SJCRH30 (cell line): ENCODE results near the genes PHF2, MFSD14B and FBP2.

DNA sequence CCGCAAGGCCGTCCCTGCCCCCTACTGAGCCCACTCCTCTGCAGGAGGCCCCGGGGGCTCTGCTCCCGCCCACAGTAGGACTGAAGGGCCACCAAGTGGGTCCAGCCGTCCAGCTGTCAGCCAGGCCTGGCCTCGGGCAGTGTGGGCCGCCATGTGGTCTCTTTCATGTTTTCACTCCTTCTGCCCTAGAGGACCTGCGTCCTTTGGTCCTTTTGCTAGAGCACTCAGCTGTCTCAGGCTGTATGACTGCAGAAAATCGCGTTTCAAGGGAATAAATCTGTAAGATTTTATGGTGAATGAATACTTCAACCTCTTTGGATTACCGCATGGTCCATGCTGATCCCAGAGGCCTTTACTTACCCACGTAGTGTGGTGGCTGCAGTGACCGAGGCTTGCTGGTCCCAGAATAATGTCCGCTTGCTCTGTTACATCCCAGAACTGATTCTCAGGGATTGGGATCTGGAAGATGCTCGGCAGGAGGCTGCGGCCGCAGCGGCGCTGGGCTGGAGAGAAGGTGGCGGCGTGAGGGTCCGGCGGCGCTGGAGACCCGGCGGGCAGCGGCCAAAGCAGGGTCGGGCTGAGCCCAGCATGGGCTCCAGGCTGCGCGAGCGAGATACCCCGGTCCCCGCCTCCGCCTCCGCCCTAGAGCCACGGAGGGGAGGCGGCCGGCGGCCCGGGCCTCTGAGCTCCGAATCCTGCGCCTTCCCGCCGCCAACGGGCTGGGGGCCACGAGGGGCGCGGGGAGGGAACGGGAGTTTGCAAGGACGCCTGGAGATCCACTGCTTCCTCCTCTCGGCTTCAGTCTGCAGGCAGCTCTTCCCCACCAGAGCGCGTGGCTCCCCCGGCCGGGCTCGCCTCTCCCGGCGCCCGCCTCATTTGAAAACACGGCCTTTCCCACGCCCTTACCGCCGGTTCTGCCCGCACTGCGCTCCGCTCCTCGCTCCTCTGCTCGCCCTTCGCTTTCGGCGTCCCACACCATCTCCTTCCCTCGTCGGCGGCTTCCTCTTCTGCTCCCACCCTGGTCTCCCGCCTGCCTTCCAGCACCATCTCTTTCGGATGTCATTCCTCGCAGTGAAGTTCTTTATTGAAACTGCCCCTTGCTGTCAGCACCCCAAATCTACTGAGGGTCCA lies 105.4 kb upstream of the FAM120A start:
- RAMPAGE, long total RNA = no peak

GRCh38 chr9:93576231-93576909 lies at the start of gene PHF2:
TSS of gene PHF2 (plus strand) at chr9:93576584.
- RAMPAGE, long total RNA = no peak

DNA sequence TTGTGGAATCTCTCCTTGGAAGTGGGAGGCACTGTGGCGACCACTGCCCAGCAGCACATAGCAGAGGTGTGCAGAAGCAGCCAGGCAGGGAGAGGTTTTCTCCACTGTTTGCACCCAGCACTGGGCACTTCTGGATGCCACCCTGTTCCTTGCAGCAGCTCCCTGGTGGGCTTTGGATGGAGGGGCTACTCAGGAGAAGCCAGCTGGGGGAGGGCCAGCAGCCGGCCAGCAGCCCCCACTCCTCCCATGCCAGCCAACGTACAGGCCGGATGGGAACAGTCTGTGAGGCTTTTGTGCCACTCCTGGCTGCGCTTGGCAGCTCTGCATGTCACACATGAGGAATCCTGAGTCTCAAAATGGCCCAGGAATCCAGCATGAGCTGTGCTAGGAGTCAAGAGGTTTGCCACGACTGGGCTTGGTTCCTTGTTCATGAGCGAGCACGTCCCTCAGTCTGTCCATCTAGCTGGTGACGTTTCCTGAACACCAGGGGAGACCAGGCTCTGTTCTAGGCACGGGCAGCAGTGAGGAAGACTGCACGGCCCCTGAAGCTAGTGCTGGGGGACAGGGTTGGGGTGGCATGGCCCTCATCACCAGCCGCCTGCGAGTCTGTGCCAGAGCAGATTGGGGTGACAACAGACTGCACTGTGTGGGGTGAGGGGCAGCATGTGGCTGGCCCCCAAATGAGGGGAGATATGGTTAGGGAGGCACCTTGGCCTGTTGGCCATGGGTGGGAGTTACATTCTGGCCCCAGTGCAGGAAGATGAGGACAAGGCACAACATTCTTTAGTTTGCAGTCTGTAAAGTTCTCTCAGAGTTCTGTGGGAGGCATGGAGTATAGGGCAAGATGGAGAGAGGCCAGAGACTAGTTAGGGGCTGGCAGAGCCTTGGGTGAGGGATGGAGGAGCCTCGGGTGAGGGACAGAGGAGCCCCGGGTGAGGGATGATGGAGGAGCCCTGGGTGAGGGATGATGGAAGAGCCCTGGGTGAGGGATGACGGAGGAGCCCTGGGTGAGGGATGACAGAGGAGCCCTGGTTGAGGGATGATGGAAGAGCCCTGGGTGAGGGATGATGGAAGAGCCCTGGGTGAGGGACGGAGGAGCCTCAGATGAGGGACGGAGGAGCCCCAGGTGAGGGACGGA lies 10.3 kb downstream of the PHF2 start:
- RAMPAGE, long total RNA = no peak

DNA sequence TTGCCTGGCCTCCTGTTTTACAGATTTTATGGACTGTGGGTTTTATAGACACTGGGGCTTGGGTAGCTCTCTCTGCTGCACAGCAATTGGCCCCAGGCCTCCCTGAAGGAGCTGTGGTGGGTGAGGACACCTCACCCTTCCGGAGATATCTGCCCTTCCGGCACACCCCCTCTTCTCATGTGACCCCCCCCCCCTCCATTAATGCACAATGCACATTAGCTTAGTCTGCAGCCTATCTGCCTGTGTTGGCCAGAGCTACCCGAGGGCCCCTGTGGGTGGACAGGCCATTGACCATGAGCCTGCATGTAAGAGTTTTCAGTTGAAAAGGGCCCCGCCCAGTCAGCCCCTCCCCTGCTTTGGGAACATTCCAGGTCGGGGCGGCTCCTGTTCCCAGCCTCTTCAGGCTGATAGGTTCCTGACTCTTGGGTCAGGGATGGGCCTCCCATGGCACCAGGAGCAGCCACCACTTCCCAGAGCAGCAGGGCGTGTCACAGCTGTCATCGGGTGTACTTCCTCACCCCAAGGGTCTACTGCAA lies 17.7 kb downstream of the PHF2 start:
- RAMPAGE, long total RNA = no peak

DNA sequence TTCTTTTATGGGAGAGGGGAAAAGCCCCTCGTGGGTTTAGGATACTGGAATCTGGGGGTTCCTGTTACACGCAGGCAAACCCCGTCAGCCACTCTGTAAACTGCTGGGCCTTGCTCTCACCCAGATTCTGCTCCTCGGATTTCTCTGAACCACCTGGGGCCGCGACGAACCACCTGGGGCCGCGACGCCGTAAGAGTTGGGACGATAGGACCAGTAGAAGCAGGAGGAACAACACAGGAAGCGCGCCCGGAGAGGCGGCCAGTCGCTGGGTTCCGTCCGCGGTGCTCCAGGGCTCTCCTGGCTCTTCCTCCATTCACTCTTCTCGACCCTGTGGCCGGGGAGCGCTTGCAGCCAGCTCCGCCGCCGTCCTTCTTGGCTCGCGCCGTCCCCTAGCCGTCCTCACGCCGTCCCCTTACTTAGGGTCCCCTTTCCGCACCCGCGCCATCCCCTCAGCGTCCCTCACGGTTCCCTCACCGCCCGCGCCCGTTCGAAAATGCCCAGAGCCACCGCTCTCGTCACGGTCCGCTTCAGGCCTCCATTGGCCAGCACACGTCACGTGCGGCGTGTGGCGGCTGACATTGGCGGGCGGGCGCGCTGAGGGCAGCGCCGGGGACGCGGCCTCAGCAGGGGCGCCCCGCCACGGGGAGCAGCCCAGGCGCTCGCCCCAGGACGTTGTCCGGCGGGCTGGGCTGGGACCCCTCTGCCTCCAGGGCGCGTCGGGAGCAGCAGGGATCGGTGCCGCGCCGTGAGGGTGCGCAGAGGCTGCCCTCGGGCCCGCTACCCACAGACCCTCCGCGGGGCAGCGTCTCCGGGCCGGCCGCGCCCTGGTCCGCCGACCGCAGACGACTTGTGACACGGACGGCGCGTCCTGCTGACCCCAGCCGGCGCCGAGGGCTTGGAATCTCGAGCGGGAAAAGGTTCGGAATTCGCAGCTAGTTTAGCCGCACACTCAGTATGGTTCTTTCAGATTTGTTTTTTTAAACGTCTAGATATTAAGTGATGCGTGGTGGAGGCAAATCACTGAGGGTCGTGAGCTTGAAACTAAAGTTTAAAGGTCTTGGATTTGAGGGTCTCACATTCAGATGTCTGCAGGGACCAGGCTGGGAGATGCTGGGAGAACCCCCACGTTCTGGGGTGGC lies 53.7 kb upstream of the PTPDC1 start:
- RAMPAGE, long total RNA = no peak

DNA sequence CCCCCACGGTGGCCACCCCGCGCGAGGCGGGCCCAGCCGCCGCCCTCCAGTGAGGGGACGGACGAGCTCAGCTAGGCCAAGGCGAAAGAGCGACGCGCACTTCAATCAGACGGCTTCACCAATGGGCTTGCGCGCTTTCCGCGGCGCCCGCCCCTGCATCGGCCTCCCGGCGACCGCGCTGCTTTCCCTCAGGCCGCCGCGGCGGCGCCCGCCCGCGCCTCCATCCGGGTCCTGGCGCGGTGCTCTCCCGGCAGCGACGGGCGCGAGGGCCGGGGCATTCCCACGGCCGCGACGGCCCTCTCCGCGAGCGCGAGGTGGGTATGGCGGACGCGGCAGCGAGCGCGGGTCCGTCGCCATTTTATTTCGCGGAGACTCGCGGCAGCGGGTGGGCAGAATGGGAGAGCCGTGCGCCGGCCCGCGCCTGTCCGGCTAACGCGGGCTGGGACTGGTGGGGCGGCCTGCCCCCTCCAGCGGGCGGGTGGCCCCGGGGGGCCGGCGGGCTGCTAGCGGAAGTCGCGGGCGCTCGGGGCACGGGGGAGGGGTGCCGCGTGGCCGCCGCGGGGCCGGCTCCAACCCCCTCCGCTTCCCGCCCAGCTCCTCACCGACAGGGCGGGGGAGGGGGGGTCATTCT lies 81.9 kb downstream of the PTPDC1 start:
- RAMPAGE, long total RNA = no peak

- RAMPAGE, long total RNA = no peak
Measured at GRCh38 chr9:94332276-94332717, 3.9 kb upstream of the NUTM2F start.

DNA sequence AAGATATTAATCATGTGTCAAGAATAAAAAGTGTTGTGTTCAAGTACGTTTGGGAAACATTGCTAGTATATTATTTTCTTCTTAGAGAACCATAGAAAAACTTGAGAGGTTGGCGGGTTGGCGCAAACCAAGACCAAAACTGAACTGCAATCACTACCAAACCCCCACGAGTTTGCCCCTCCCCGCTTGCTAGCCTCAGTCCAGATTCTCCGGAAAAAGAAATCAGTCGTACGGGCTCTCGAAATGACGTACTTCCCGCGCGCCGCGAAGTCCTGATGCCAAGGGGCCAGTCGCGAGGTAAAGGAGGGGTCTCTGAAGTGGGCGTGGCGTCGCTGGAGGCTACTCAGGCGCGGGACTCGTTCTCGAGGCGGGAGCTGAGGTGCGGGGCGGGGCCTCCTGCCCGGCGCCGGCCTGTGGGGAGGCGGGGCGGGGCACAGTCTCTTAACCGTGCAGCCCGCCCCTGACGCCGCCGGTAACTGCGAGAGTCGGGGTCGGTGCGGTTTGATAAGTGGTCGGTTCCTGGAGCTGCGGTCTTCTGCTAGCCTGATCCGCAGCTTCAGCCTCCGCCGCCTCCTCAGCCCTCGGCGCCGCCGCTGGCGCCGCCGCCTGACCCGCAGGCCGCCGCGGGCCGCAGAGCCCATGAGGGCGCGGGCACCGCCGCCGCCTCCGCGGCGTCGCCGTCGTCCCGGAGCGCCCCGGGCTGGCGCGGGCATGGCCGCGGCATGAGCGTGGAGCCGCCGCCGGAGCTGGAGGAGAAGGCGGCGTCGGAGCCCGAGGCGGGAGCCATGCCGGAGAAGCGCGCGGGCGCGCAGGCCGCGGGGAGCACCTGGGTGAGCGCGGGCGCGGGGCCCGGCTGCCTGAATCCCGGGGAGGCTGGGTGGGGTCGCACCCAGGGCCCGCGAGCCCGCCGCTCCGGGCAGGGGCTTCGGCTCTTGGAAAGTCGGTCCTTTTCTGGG lies at the start of gene MFSD14B:
Gene MFSD14B, plus strand, starts transcription at position 472 of the 956 bp plus-strand sequence.
- RAMPAGE, long total RNA = no peak

GRCh38 chr9:94455757-94456492 lies 81.6 kb downstream of the MFSD14B start:
- RAMPAGE, long total RNA = no peak

- RAMPAGE, long total RNA = no peak
Measured at GRCh38 chr9:94593524-94594251, at the start of gene FBP2. TSS of gene FBP2 (minus strand) at chr9:94593824.

DNA sequence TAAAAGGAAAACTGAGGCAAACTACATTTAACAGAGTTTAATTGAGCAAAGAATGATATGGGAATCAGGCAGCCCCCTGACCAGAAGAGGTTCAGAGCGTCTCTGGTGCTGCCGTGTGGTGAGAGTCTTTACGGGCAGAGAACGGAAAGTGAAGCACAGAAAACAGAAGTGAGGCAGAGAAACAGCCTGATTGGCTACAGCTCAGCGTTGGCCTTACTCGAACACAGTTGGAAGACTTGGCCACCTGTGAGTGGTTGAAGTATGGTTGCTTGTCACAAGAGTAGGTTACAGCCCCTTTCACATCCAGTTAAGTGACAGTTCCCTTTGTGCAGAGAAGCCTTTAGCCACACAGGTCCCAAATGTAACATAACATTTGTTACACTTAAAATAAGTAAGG lies 16.9 kb upstream of the FBP1 start:
- RAMPAGE, long total RNA = no peak

DNA sequence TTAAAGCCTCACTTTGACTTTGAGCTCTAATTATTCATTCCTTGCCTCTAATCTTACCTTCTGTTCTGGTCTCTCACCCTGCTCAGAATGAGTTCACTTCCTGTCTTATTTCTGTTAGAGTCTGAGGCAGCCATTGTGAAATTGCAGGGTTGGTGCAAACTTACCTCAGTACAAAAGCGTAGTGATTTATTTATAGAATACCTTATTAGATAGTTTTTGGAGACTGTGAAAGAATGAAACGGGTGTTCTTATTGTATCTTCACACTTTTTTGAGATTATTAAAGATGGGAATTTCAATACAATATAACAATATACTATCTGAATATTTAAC lies 35.1 kb downstream of the AOPEP start:
- RAMPAGE, long total RNA = no peak

GRCh38 chr9:94844938-94845662 lies 118.6 kb downstream of the AOPEP start:
- RAMPAGE, long total RNA = no peak

- RAMPAGE, long total RNA = no peak
Measured at GRCh38 chr9:94922653-94923371, 196.3 kb downstream of the AOPEP start.

- RAMPAGE, long total RNA = no peak
Measured at GRCh38 chr9:94924098-94924607, 197.7 kb downstream of the AOPEP start.

GRCh38 chr9:94974127-94974769 lies 247.7 kb downstream of the AOPEP start:
- RAMPAGE, long total RNA = no peak

DNA sequence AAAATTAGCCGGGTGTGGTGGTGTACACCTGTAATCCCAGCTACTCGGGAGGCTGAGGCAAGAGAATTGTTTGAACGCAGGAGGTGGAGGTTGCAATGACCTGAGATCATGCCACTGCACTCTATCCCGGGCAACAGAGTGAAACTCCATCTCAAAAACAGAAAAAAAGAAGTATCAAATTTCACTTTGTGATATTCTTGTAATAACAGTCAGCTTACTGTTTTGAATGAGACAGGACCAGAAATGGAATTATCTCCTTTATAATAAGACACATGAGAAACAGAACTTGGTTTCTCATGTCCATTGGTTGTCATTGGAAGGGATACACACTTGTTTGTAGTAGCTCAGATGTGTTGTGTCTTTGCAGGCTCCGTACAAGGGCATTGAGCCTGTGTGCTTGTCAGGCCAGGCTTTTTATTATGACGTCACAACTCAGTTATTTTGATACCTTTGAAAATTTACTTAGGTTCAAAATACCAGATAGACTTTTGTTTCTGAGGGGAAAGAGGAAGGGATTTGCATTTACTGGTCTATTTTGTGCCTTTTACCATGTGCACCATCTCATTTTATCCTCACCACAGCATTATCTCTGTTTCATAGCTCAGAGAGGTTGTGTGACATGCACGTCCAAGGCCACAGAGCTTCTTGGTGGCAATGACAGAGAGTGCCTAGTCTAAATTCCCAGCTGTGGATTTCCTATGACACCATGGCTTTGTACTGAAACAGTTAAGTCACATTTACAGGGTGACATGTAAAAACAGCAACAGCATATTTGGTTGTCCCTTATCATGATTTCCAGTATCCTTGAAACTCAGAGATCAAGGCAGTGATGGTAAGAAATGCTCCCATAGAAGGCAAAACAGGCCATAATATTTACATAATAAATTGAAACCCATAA lies 268.5 kb downstream of the AOPEP start:
- RAMPAGE, long total RNA = no peak

GRCh38 chr9:94998149-94998719 lies 271.7 kb downstream of the AOPEP start:
- RAMPAGE, long total RNA = no peak

- RAMPAGE, long total RNA = no peak
Measured at GRCh38 chr9:95012105-95012697, 285.7 kb downstream of the AOPEP start.

DNA sequence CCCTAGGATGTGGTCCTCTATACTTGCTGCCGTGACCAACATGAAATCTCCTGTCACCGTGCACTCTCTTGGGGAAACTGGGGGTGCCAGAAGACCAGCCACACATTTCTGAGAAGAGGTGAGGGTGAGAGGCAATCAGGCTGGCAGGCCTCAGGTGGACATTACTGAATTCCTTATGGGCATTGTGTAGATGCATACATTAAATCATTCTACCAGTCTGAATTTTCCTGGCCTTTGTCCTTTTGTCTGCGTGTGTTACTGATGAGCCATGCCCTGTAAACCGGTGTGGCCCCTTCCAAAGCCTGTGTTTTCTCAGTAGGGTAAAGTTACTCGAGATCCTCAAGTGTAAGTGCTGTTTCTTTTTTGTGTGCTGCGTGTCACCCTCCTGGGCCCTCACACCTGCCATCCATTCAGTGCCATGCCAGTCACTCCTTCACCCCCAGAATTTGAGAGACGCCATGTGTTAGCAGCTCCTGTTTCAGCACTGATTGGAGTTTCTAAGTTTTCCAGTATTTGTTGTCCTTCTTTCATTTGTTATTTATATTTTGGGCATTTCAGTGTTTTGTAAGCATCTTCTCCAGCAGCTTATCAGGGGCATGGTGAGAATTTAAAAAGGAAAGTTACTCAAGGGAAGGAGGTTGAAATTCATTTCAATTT lies 288.3 kb downstream of the FANCC start:
- RAMPAGE, long total RNA = no peak